Mesangial cell (primary cell): Measurements from ENCODE around the gene EFCAB9.

DNA sequence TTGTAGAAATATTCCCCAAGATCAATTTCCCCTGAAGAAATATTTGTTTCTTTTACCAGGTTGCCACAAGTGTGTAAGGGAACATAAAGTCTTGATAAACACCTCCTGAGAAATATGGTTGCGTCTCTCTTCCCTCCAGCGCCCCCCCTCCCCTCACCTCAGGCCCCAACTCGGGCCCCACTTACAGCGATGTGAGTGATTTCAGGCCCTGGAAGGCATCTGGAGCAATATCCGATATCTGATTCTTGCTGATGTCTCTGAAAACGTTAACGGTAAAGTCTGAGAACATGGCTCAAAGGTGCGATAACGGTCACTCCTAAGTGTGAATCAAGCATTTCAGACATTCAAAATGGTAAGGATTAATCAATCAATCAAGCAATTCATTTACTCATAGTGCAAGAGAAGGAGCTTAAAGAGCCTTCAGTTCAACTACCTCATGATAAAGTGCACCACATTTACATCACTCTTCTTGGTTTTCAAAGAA, 210.2 kb upstream of the PANK3 start:
- RAMPAGE, long total RNA = no peak

DNA sequence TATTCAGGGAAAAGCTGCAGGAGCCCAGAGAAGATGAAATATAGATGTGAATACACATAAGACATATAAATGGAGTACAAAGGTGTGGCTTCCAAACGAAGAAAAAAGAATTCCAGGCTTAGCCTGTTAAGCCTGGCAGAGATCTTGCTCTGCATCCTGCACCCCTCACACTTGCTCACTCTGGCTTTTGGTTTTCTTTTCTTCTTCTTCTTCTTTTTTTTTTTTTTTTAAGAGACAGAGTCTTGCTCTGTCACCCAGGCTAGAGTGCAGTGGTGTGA, 218.8 kb upstream of the PANK3 start:
- RAMPAGE, long total RNA = no peak

- RAMPAGE, long total RNA = no peak
These were observed 265.3 kb upstream of the PANK3 start for GRCh38 chr5:168844464-168844968.

GRCh38 chr5:169945515-169946363, 34.6 kb downstream of the INSYN2B start:
- RAMPAGE, long total RNA = no peak

- RAMPAGE, long total RNA = no peak
These were observed 45.5 kb downstream of the FOXI1 start for GRCh38 chr5:170151019-170151814.

DNA sequence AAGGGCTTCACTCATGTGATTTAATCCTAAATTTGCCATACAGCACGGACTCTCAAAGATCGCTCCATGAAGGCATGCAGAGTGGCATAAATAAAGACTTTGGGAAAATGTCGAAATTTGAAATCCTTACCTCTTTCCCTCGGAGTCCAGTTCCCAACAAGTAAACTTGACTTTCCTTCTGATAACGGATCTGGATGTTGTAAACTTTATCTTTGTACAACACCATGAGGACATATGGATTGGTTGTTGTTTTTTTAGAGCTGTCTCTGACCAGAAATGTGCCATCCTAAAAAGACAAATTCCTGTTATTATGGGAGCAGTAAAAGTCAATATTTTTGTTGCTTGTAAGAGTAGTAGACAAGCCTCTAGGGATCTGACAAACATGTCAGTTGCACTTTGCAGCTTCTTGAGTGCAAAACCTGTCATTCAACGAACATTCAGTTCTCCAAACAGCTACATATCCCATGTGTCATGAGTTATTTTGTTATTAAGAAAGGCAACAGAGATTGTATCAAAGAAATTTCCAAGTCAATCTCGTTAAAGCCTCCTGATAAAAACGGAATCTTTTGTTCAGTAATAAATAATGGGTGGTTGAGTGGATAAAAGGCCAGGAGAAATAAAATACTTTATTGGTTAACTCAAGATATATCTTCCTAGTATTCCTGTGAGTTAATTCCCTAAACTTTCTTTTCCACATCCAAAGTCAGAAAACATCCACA, 18.0 kb downstream of the C5orf58 start:
- RAMPAGE, long total RNA = no peak

- RAMPAGE, long total RNA = no peak
These were observed 21.5 kb downstream of the C5orf58 start for GRCh38 chr5:170254212-170254768.

GRCh38 chr5:170295919-170296197, 1.7 kb downstream of the LCP2 start:
- RAMPAGE, long total RNA = no peak

GRCh38 chr5:170755630-170756618, 27.6 kb upstream of the GABRP start:
- RAMPAGE, long total RNA = no peak

- RAMPAGE, long total RNA = no peak
These were observed 864 bp upstream of the NPM1 start for GRCh38 chr5:171386764-171387206.

- RAMPAGE, long total RNA = no peak
These were observed 13.8 kb downstream of the NPM1 start for GRCh38 chr5:171401116-171402215.

GRCh38 chr5:171845389-171845588, 59.7 kb downstream of the SMIM23 start:
- RAMPAGE, long total RNA = no peak

GRCh38 chr5:172005330-172006140, 903 bp downstream of the FBXW11 start:
- RAMPAGE, long total RNA = no peak

DNA sequence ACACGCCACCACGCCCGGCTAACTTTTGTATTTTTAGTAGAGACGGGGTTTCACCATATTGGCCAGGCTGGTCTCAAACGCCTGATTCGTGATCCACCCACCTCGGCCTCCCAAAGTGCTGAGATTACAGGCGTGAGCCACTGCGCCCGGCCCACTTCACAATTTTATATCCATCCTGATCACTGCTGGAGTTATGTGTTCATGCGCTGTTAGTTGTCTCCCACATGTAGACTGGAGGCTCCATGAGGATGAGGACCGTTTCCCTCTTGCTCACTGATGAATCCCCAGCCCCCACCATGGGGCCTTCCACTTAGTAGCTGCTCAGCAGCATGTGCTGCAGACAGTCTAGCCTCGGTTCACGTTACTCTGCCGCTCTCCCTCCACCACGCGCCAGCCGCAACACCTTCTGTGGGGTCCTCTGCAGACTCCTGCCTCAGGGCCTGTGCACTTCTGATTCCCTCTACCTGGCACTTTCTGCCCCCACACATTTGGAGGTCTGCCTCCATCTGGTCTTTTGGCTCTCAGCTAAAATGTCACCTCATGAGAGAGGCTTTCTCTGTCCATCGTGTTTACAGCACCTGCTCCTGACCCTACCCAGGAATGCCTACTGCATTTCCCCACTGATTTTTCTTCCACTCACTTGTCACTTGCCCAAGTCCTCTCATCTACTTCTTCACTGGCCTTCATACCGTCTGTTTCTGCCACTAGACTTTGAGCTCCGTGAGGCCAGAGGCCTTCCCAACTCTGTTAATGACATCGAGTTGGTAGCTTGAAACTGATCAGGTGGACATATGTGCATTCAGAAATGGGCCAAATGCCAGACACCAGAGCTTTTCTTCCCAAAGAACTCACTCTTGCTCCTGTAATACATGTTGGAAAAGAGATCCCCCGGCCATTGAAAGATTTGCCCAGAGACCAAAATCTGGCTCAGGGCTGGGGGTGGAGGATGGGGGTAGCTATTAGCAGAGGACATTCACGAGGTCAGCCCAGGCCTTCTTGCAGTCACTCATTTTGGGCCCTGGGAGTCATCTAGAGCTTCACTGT, 36.2 kb downstream of the STK10 start:
- RAMPAGE, long total RNA = no peak

DNA sequence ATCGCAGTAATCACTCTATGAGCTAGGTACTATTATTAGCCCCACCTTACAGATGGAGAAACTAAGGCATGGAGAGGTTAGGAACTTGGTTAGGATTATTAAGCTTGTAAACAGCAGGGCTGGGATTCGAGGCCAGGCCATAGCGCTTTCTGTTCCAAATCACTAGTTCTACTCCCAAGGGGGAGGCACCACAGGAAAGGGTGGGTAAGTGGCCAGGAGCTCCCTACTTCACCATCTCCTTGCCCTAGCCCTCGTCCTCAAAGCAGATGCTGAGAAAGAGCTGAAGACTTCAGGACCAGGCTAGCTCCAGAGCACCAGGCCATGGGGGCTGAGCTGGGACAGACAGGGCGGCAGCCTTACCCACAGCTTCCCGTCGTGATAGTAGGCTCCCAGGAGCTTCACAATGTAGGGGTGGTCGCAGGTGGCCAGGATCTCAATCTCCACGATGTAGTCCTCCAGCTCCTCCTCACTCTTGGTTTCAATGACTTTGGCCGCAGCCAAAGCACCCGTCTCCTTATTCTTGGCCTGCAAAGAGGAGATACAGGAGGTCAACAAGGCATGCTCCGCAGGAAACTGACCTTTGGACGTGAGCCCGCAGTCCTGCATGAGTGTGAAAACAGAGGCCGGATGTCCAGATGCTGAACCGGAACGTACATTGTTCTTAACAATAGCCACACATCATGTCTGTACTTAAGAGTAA, 31.6 kb downstream of the STK10 start:
- RAMPAGE, long total RNA = no peak

DNA sequence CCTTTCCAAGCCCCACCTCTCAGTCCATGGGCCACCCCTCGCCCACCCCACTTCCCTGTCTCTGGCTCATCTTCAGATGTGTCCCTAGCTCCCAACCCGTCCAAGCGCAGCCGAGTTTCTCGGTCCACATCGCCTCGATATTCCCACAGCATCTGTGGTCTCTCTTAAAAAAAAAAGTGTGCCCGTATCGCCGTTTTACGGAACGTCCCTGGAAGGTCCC, 784 bp downstream of the STK10 start:
- RAMPAGE, long total RNA = no peak

GRCh38 chr5:172194007-172194360, at the start of gene EFCAB9:
TSS of gene EFCAB9 (plus strand) at chr5:172194172.
- RAMPAGE, long total RNA = no peak

DNA sequence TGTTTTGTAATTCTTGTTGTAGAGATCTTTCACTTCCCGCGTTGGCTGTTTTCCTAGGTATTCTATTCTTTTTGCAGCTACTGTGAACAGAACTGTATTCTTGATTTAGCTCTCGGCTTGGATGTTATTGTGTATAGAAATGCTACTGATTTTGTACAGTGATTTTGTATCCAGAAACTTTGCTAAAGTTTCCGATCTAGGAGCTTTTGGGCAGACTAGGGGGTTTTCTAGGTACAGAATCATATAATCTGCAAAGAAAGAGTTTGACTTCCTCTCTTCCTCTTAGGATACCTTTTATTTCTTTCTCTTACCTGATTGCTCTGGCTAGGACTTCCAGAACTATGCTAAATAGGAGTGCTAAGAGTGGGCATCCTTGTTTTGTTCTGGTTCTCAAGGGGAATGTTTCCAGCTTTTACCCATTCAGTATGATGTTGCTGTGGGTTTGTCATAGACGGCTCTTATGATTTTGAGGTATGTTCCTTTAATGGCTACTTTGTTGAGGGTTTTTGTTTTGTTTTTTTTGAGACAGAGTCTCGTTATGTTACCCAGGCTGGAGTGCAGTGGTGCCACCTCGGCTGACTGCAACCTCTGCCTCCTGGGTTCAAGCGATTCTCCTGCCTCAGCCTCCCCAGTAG, 24.8 kb downstream of the UBTD2 start:
- RAMPAGE, long total RNA = no peak

- RAMPAGE, long total RNA = no peak
These were observed 79.0 kb upstream of the UBTD2 start for GRCh38 chr5:172362599-172363027.

DNA sequence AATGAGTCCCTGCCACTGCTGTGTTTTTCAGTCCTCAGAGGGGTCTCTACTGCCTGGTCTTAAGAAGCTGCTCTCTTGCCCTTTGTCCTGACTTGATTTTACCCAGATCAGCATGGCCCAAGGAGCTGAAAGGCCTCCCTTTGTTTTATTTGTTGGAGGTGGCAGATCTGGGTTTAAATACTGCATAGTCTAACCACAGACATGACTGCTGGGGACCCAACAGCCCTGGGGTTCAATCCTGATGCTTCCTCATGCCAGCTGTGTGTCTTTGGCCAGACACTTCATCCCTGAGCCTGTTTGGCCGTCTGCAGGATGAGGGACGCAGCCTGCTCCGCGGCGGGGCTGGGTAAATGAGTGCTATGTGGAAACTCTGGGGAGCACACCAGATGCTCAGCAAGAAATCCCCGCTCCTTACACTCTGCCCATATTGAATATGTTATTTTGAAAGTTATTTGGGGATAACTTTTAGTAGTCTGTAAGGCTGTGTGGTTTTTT, 43.0 kb downstream of the SH3PXD2B start:
- RAMPAGE, long total RNA = no peak